NB4 (cell line): ENCODE measurements around the genes BACE2 and MX2.

DNA sequence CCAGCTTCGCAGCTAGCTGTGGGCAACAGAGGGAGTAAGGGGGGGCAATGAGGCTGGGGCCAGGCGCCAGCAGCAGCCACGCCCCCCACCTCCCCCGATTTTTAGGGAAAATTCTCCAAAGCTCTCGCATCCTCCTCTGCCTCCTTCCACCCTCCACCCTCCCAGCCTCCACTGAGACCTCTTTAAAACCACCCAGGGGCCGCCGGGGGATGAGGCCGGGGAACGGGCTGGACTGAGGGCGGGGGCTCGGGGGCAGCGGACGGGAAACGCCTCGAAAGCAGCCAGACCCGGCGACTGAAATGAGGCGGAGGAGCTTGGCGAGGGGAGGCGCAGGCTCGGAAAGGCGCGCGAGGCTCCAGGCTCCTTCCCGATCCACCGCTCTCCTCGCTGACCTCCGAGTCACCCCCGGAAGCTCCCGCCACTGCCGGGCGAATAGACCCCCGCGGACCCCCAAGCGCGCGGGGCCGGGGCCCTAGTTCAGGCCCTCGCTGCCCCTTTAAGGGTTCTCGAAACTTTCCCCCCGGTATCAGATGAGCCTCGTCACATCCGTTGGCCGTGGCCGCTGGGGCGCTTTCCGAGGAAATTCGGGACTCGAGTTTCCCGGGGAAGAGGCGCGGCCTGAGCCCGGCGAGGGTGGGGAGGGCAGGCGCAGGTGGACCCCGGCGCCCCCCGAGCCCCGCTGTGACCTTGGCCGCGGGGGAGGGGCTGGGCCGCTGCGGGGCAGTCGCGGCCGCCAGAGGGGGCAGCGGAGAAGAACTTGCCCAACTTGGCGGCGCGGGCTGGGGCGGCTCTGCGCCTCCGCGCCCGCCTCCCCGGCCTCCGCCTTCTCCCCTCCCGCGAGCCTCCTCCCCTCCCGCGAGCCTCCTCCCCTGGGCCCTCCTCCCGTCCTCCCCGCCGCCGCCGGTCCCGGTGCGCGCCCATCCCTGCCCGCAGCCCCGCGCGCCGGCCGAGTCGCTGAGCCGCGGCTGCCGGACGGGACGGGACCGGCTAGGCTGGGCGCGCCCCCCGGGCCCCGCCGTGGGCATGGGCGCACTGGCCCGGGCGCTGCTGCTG lies at the start of gene BACE2:
Gene BACE2 (plus strand): TSS at position 920 of the 1,053 bp plus-strand sequence.
- RRBS: 44% methylated on average over 42 of the region's 110 CpGs

- RRBS: no CpG with 5 or more reads among the region's 2 CpGs
Observed at GRCh38 chr21:41171734-41172292, 3.9 kb downstream of the BACE2 start.

- RRBS: no CpG with 5 or more reads among the region's 15 CpGs
Observed at GRCh38 chr21:41203126-41204174, 35.5 kb downstream of the BACE2 start.

- RRBS: no CpG with 5 or more reads among the region's 14 CpGs
Observed at GRCh38 chr21:41219301-41220180, 51.6 kb downstream of the BACE2 start.

DNA sequence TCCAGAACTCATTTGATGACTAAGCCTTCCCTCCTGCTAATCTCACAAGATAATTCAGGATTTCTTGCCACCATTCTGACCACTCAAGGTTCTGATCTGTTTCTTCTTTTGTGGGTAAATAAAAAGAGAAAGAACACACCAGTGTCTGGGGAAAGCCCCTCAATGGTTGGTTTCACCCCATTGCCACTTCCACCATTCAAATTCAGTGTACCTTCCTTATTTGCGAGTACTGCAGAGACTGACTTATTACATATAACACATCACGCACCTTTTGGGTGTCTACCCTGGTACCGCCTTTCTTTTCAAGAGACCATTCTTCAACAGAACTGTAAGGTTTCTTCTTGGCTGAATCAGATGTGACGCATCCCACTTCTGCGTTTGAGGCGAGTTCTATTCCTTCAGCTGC lies 61.9 kb downstream of the BACE2 start:
- RRBS: no CpG with 5 or more reads among the region's 6 CpGs

DNA sequence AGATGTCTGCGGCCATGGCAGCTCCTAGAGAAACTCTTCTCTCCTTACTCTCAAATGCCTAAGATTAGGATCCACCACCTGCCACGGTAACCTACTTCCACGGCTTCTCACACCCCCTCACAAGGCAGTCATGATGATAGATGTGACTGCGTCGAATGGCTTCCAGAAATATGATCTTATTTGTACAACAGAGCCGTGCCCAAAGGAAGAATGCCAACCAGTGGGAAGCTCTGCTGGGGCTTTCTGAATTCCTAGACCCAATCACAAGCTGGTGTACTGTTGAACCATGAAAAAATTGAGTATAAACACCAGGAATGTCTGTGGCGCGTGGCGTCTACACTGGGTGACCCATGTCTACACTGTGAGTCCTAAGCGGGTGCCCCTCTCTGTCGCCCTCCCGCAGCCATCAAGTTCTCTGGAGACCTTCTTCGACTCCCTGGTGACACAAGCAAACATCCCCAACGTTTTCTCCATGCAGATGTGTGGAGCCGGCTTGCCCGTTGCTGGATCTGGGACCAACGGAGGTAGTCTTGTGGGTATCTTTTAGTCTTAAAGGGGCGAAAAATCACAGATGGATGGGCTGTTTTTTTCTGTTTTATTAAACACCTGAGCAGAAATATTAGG lies 73.6 kb downstream of the BACE2 start:
- RRBS: no CpG with 5 or more reads among the region's 18 CpGs

DNA sequence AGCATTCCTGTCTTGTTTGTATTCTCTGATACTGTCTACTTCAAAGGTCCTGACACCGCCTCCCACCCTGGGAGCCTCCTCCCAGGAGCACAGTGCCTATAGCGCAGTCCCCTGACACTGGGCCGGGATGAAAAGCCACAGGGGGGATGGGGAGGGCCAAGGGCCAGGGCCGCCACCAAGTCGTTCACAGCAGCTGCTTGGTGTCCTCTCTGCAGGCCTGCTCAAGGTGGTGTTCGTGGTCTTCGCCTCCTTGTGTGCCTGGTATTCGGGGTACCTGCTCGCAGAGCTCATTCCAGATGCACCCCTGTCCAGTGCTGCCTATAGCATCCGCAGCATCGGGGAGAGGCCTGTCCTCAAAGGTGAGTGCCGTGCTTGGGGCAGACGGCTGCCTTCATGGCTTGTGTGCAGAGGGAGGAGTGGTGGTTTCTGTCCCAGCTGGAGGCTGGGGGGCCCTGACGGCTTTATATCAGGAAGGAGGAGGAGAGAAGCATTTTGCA lies 6.2 kb downstream of the FAM3B start:
- RRBS: no CpG with 5 or more reads among the region's 14 CpGs

DNA sequence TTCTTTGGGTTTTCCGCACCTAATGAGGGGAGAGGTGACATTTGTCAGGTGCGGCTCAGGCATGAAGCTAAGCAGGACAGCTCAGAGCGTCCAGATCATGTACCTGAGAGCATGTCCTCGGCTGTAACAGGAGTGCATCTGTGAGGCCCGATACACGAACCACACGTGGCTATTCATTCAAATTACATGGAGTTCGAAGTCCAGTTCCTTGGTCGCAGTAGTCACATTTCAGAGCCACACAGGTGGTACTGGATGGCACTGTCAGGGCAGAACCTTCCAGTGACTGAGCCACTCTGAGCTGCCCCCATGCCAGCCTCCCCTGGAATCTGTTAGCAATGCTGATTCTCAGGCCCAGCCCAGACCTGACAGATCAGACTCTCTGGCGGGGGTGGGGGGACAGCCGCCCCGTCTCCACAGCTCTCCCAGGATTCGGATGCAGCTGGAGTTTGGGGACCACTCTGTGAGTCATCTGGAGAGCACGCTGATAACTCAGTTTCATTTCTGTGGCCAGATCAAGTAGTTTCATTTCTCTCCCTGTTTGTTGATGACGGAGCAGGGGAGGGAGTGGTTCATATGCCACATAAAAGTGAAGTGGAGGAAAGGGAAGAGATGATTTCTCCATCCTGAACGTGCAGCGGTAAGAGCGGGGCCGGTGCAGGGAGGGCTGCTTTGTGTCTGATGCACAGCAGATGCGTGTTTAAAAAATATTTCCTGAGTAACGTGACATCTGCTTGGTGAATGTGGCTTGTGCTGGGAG lies at the start of gene MX2:
Gene MX2 (plus strand): TSS at position 609 of the 757 bp plus-strand sequence.
- RRBS: no CpG with 5 or more reads among the region's 21 CpGs

DNA sequence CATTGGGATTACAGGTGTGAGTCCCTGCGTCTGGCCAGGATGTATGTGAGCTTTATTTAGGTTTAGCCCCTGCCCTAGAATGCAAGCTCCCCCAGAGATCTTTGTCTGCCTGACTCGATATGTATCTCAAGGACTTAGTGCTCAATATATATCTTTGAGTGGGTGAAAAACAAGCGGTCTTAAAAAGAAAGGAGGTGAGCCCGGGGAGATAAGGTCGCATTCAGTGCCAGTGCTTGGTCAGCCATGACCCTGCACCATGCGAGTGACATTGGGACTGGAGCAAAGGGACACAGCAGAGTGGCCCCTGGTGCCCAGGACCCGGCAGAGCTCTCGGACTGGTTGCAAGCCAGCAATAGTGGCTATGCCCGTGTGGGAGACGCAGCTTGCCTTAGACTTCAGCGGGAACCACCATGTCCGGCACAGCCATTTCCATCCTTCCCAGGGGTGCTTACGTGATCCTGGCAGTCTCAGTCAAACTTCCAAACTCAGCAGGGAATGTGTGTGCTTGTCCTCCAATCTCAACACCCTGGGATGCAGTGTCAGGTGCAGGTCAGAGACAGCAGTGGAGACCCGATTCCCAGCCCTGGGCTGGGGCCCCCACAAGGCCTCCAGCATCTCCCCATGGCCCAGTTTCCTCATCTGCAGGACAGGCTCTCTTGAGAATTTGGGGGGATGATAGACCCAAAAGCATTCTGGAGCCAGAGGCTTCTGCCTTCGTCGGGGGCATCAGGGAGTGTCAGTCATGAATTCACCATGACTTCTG lies 1.7 kb downstream of the MX2 start:
- RRBS: 95% methylated on average over 6 of the region's 16 CpGs

DNA sequence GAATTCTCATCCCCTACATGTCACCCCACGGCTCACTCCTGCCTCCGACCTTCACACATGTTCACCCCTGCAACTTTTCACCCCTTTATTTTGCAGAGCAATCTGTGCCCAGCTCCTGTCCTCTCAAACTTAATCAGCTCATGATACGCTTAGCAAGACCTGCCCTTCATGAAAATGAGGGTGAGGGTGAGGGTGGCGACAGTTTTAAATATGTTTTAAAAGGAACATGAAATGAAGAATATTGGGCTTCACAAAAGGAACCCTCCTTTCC lies 6.6 kb downstream of the MX2 start:
- RRBS: no CpG with 5 or more reads among the region's 4 CpGs

GRCh38 chr21:41370370-41370820 lies 8.6 kb downstream of the MX2 start:
- RRBS: no CpG with 5 or more reads among the region's 12 CpGs

DNA sequence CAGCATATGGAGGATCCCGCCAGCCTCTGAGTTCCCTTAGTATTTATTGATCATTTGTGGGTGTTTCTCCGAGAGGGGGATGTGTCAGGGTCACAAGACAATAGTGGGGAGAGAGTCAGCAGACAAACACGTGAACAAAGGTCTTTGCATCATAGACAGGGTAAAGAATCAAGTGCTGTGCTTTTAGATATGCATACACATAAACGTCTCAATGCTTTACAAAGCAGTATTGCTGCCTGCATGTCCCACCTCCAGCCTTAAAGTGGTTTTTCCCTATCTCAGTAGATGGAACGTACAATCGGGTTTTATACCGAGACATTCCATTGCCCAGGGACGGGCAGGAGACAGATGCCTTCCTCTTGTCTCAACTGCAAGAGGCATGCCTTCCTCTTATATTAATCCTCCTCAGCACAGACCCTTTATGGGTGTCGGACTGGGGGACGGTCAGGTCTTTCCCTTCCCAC lies 5.0 kb upstream of the MX1 start:
- RRBS: no CpG with 5 or more reads among the region's 10 CpGs

DNA sequence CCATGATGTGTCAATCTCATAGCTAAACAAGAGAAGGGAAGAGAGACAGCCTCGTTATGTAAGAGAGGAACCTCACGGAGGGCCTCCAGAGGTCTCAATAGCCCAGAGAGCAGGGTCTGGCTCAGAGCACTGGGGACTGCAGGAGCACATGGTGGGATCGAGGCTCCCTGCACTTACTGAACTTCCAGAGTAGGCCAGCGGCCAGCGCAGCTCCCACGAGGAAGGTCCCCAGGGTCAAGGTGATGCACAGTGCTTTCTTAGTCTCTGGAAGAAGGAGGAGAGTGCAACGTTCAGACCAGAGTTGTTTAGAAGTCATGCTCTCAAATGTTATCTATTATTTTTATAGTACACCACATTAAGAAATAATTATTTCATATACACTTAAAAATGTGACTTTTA lies 18.6 kb downstream of the TMPRSS2 start:
- RRBS: no CpG with 5 or more reads among the region's 7 CpGs

- RRBS: no CpG with 5 or more reads among the region's 4 CpGs
Observed at GRCh38 chr21:41510398-41511170, 2.6 kb upstream of the TMPRSS2 start.

GRCh38 chr21:41545903-41546390 lies 38.0 kb upstream of the TMPRSS2 start:
- RRBS: no CpG with 5 or more reads among the region's 7 CpGs

- RRBS: no CpG with 5 or more reads among the region's 19 CpGs
Observed at GRCh38 chr21:41598678-41599424, 90.9 kb upstream of the TMPRSS2 start.

DNA sequence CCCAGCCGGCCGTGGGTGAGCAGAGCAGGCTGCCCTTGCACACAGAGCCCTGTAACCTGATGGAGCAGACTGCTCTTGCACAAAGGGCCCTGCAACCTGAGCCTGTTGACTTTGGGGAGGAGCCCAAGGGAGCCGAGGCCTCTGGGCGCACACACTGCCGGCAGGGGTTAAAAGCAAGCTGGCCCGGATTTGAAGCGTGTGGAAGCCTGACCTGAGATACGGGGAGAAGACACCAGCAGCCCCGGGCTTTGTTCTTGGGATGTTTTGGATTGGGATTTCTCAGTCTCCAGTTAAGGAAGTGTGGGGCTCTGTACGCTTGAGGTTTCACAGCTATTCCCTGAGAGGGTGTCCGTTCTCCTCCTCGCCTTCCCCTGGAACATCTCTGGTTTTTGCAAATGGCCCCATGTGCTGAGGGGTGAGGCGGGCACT lies 97.7 kb upstream of the TMPRSS2 start:
- RRBS: 98% methylated on average over 4 of the region's 13 CpGs

- RRBS: no CpG with 5 or more reads among the region's 8 CpGs
Observed at GRCh38 chr21:41616067-41616648, 108.2 kb upstream of the TMPRSS2 start.

GRCh38 chr21:41630250-41630562 lies 122.2 kb upstream of the TMPRSS2 start:
- RRBS: no CpG with 5 or more reads among the region's 13 CpGs

DNA sequence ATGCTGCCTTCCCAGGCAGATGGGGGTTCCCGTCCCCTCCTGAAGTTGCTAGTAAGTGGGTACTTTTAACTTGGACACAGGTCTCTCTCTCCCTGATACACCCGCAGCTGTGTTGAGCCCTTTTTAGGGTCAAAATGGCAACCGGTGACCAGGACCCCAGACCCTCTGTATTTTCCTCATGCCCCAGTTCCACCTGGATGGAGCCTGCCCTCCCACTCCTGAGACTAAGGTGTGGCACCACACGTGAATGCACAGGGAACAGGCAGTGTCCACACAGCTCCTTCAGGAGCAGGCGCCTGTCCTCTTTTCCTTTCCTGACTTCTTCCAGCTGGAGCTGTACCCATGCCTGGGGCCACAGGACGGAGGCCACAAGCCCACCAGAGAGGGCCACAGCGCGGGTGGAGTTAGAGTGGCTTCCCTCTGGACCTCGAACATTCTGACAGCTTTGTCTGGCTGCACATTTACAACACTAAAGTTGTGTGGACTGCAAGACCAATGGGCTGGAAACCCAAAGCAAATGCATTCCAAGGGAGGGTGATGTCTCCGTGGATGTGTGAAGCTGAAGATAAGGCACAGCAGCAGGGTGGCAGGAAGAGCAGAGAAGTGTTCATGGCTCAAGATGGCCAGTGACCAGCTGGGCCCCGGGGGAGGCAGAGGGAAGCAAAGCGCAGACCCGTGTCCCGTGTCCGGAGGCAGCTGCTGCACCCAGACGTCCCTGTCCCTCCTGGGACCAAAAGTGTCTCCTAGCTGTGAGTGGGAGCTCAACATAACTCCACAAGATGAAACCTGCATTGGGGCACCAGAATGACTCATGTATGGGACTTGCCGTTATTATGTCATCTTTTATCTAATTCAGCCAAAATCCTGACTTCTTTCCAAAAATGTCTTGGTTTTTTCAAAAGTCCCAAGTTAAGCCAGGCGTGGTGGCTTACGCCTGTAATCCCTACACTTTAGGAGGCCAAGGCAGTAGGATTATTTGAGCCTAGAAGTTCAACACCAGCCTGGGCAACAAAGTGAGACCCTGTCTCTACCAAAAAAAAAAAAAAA lies 118.4 kb downstream of the RIPK4 start:
- RRBS: 20% methylated on average over 5 of the region's 19 CpGs